Ileum (tissue), 1 donor: ENCODE measurements around a stretch of chr3.

GRCh38 chr3:24522218-24522581, 27.6 kb upstream of the THRB start:
- PRO-cap = no peak

GRCh38 chr3:24810301-24810998, 315.8 kb upstream of the THRB start:
- PRO-cap = no peak

DNA sequence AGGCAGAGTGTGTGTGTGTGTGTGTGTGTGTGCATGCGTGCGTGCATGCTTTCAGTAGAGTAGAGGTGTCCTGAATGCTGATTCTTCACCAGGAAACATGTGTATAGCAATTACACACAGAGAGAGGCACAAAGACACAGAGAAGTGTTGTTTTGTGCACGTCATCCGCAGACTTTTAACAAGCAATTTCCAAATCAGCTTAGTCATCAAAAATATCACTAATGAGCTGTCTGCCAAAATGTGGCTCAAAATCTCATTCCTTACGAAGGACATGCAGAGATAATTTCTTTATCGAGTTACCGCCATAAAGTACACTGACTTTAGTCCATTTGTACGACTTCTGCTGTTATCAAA, 275.0 kb upstream of the RARB start:
- PRO-cap = no peak

- PRO-cap = no peak
Measured at GRCh38 chr3:25473161-25473849, 45.2 kb downstream of the RARB start.

- PRO-cap = no peak
Measured at GRCh38 chr3:25486979-25487242, 58.8 kb downstream of the RARB start.

DNA sequence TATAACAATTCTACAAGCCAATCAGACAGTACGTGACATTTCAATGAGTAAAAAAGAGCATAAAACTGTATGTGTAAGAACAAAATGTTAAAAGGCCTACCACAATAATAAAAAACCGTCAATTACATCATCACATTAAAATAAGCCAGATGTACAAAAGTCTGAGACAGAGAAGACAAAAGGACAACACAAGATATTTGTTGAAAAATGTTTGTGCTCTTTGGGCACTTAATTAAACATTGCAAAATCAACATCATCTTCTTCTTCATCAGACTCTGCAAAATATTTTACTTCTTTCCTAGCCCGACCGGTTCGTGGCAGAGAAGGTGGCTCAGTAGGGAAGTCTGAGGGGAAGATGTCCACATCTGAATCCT, 66.6 kb downstream of the TOP2B start:
- PRO-cap = no peak

DNA sequence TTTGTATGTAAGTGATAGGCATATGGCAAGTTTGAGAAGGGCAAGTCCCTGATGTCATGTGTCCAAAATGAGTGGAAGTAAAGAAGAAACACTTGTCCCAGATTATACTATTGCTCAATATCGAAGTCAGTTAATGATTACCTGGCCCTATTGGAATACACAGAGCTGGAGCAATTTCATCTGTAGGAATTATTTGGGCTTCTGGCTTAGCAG, 183.6 kb upstream of the LRRC3B start:
- PRO-cap = no peak

DNA sequence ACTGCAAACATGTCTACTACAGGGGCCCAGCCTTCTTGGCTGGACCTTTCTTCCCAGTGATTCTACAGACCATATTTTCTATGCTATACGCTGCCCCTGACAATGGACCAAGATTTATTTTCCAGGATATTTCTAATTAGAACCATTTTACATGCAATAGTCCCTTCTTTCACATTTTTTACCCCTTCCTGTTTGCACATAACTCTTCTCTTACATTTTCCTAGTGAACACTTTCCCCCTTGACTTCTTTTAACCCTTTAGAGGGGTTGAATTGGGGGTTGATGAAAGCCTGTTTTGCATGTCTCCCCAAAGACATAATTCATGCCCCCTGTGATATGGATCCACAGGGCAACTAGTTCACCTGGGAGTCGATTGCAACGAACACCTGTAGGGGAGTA, 342.1 kb downstream of the NEK10 start:
- PRO-cap = no peak

DNA sequence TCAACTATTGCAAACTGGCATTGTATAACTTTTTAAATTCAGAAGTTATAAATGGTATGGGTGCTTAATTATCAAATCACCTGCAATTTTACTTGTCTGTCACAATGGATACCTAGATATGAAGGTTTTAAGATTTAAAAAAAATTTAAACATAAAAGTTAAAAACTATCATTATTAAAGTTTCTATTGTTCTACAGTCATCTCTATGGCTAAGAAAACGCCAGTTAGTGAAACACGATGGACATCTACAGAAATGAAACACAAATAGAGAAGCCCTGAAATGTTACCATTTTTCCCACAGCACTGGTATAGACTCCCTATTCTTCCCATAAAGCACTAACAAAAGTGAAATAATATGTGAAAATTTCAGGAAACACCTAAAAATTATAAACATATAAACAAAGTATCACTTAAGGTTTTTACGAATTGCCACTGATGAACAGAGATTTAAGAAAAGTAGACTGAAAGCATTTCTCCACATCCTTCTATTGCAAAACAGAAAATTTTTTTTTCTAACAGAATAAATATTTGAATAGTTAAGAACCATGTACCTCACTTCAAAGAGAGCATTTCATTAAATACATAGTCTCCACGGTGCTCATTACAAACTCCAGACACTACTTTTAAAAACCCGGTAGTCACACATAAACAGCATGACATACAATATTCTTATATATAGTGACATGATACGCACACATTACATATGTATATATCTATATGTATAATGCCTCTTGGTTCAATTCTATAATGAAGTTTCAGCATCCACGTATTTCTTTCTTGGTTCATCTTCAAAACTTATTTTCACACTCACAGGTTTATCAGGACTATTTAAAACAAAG, 7.1 kb upstream of the NEK10 start:
- PRO-cap = no peak

- PRO-cap = no peak
Measured at GRCh38 chr3:27533591-27534302, 49.6 kb upstream of the SLC4A7 start.

DNA sequence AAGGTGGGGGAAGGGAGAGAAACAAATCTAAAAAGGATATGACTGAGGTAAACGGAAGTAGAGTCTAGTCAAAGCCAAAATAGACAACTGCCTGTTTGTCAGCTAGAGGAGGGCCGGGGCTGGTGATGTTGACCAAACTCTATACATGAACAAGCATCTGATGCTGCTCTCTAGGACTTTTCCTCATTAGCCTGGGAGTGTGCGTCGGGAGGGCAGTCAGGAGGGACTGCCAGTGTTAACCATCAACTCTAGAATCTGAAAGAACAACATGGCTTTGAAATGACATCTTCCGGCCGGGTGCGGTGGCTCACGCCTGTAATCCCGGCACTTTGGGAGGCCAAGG, 50.2 kb upstream of the SLC4A7 start:
- PRO-cap = no peak

GRCh38 chr3:27721377-27722181, 544 bp downstream of the EOMES start:
- PRO-cap = no peak

- PRO-cap = no peak
Measured at GRCh38 chr3:29279663-29280097, 1.2 kb upstream of the RBMS3 start.

- PRO-cap = no peak
Measured at GRCh38 chr3:29282004-29282349, 1.1 kb downstream of the RBMS3 start.

DNA sequence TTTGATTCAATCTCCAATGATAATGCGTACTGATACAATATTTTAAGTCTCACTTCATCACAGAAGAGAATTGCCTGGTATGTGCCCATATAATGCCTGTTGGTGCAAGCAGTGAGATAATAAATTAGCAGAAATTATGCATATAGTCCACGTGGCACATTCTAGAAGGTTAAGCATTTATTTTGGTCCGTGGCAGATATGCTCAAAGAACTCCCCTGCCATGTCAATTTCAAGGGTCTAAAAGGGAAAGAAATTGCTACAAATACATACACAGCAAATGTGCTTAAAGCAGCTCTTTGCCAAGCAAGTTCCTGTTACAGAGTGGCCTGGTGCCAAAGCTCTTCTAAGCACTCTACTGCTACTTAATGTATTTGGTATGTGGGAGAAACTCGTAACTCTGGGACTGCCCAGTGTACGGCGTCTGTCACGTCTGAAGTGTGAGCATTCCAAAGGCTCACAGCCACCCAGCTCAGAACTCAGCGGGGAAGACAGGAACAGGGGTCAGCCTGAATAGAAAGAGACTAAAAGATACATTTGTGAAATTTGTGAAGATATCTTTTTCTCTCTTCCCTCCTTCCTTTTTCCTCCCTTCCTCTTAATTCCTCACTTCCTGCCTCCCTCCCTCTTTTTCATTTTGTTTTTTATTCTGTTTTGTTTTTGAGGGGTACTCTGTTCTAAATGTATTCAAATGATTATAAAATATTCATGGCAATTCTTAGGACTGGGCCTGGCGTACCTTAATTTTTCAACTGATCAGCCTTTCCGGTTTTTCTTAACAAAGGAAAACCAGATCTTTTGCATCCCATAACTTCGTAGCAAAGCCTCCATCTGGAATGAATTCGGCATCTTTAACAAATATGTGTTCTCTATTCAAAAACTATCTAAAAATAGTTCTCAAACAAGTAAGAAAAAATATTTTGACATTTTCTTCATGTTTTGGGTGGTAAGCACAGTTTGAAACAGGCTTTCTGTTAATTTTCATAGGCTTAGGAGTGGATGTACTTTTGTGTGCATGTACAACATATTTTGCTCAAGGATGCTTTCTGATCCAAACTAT, 54.7 kb downstream of the RBMS3 start:
- PRO-cap = unidirectional peak, plus-strand start at position 472 of the sequence

- PRO-cap = no peak
Measured at GRCh38 chr3:29616423-29617062, 335.7 kb downstream of the RBMS3 start.

GRCh38 chr3:29618753-29619379, 338.0 kb downstream of the RBMS3 start:
- PRO-cap = no peak

DNA sequence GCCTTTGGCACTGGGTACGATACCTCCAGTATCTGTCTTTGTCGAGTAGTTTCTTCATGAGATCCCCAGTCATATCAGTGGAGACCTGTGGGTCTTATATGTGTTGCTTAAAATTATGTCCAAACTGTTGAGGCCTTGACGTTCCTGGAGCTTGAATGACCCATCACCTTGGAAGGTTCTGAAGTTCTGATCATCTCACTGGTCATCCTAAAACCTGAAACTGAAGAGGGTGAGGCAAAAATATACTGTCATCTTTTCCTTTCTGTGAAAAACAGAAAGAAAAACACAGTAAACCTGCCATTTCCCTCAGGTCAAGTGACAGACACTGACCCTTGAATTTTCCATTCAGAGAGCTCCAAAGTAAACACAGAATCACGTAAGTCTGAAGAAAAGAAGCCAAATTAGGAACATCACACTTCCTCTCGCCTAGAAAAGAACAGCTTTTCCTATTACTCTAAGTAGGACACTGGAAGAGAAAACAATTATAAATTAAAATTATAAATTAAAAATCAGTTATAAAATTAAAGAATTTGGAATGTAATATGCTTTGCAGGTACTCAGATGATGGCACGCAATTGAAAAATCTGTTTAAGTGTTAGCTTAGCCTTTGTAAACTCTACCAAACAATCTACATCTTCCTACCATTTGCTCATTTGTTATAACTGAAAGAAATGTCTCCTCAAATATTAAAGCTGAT, 78.7 kb upstream of the TGFBR2 start:
- PRO-cap = no peak

DNA sequence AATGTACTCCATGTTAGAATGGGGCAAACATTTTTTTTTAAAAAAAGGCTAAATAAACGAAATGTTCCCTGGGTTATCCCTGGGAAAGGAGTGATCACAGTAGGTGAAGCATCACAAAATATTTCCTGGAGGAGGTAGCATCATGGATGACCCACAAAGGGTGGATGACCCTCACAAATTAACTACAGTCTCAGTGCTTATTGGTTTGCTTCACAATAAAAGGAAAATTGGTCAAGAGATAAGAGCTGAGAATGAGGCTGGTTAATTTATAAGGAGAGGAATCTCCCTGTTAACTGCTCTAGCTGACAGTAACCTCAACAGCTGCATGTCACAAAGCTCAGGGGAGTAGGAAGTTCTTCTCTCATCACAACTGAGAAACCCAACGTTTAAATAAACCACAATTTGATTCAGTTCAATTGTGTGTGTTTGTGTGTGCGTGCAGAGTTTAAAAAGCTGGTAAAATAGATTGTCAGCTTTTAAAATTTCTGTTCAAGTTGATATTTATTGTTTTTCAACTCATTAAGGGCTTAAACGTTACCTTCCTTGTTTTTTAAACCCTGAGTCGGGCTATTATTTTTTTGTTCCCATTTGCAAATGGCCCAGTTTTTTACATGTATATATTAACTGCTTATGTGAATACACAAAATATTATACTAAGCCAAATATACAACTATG, 3.5 kb upstream of the TGFBR2 start:
- PRO-cap = no peak

GRCh38 chr3:30614192-30614828, 7.9 kb downstream of the TGFBR2 start:
- PRO-cap = no peak